NALM6 (cell line): ENCODE measurements around the genes SCGB2A2 and PLAAT4.

DNA sequence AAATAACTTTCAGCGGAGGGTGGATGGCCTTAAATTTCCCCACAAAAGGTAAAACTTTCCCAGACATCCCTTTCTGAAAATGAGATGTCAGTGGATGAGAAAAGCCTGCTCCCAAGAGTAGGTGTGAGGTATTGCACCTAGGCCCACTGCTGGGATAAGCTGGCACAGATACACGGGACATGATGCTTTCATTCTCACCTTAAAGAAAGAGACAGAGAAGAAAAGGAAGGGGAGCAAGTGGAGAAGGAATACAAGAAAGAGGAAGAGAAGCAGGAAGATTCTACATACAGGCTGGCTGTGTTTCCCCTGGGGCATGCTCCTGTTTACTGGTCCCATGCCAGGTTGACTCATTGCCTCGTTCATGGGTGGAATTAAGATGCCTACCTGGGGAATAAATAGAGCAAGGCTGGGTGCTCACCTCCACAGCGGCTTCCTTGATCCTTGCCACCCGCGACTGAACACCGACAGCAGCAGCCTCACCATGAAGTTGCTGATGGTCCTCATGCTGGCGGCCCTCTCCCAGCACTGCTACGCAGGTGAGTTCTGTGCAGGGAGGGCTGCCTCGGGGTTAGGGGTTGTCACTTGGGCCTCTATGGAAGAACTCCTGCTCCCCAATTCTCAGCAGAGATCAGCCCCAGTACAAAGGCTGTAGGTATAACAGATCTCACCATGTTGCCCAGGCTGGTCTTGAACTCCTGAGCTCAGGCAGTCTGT lies at the start of gene SCGB2A2:
Gene SCGB2A2 (plus strand): TSS at position 423 of the 714 bp plus-strand sequence.
- PRO-cap: no peak

DNA sequence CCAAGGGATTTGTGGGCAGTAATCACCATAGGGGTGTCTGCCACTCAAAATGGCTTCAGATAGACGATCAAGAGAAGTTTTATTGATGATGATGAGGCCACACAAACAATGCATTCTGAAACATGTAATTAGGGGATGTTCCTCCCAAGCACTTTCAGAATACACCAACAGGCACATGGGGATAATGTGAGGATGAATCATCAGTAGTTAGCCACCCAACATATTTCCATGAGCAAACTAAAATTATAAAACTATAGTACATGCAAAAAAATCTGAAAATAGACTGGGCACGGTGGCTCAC lies 9.1 kb downstream of the SCGB1A1 start:
- PRO-cap: no peak

GRCh38 chr11:62519584-62519988 lies 27.0 kb downstream of the AHNAK start:
- PRO-cap: no peak

DNA sequence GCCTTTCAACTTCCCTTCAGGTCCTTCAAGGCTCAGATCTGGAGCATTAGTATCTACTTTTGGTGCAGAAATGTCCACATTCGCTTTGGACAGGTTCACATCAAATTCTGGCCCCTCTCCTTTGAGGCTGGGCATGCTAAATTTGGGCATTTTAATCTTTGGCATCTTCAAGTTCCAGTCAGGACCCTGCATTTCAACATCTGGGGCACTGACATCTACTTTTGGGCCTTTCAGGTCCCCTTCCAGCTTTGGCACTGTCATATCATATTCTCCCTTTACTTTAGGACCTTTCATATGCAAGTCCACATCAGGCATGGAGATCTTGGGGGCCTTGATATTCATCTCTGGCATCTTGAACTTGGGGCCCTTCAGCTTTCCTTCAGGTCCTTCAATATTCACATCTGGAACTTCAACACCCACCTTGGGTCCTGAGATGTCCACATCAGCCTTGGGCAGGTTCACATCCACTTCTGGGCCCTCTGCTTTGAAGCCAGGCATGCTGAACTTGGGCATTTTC lies 15.3 kb downstream of the AHNAK start:
- PRO-cap: no peak

DNA sequence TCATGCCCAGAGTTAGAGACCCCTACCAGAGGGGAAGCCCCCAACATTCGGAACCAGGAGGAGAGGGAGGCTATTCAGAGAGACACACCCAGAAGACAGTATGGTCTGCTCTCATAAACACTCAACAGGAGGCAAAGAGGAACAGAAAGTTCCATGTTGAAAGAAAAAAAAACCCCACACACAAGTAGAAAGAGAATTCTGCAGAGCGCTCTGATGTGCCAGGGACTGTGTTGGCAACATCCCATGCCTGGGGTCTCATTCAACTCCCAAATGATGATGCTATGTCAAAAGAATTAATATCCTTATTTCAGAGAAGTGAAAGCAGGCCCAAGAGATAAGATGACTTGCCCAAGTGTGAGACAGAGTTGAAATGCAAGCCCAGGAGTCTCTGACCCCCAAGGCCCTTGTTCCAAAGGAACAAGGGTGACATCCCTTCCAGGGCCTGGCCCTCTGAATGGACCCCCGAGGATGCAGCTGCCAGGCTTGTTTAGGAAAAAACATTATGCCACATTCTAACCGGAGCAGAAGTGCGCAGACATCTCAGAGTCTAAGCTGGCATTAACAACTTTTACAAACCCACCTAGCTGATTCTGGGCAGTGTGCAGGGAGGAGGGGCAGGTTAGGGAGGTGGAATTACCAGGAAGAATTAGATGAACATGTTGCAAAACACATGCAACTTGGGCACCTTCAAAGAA lies 5.0 kb downstream of the AHNAK start:
- PRO-cap: no peak

GRCh38 chr11:62557186-62557426 lies 10.5 kb upstream of the AHNAK start:
- PRO-cap: no peak

- PRO-cap: no peak
These were observed 12.5 kb upstream of the AHNAK start for GRCh38 chr11:62558894-62559800.

DNA sequence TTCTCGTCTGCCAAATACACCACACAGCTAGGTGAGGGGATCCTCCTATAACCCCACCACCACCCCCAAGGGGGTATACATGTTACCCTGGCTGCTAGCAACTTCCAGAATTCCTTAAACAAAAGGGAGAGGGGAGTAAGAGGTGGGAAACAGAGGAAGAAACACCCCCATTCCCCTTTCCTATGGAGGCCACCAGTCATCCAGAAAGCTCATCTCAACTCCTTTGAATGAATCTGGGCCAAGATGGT lies 1.3 kb upstream of the TUT1 start:
- PRO-cap: no peak

DNA sequence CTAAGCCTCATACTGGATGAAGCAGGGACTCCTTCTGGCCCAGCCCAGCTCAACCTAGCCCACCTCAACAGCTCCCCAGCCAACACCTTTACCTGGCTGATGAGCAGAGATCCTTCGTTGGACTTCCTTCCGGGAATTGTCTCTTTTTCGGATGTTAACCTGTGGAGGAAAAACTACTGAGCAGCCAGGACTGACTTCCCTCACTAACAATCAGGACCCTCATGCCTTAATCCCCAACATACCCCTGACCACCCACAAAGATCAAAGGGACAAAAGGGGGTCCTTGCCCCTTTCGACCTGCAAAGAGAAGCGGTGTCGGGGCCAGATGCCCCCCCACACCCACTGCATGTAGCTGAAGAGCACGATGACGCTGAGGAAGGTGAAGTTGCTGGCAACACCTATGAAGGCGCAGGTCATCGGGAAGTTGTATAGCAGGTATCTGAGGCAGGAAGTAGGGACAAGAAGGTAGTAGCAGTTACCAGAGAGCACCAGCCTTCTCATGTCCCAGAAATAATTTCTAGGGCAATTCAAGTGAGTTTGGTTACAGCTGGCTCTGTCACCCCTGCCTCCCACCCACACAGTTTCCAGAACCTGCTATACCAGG lies 1.8 kb upstream of the LRRN4CL start:
- PRO-cap: no peak

DNA sequence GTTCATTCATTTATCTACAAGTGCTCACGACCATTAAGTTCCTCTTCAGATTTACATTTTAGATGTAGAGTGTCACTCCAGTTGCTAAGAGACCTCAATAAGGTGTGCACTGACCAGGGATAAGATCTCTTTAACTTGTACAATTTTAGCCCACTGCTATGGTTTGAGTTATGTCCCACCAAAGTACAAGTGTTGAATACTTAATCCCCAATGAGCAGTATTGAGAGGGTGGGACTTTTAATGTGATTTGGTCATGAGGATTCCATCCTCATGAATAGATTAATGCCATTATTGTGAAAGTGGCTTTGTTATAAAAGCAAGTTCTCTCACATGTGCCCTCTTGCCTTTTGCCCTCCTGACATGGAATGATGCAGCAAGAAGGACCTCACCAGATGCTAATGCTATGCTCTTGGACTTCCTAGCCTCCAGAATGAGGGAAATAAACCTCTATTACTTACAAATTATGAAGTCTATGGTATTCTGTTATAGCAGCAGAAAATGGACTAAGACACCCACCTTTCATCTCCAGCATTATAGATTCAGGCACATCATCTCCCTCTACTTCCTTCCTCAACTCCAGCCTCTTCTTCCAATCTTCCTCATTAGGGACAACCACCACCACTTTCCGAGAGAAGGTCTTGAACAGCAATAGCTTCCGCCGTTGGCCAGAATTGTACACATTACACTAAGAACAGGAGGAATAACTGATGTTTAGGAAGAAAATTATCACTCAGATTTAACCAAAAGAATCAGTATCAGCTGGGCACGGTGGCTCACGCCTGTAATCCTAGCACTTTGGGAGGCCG lies 7.5 kb downstream of the HNRNPUL2 start:
- PRO-cap: no peak

- PRO-cap: no peak
These were observed 4.2 kb upstream of the TMEM223 start for GRCh38 chr11:62795557-62796848.

GRCh38 chr11:62841925-62842945 lies 2.8 kb upstream of the WDR74 start:
- PRO-cap: bidirectional peak, plus-strand start at chr11:62842077, minus-strand start at chr11:62841809; bidirectional peak, plus-strand start at chr11:62842348, minus-strand start at chr11:62842303; bidirectional peak, plus-strand start at chr11:62842595, minus-strand start at chr11:62842594; bidirectional peak, plus-strand start at chr11:62842626, minus-strand start at chr11:62842694

DNA sequence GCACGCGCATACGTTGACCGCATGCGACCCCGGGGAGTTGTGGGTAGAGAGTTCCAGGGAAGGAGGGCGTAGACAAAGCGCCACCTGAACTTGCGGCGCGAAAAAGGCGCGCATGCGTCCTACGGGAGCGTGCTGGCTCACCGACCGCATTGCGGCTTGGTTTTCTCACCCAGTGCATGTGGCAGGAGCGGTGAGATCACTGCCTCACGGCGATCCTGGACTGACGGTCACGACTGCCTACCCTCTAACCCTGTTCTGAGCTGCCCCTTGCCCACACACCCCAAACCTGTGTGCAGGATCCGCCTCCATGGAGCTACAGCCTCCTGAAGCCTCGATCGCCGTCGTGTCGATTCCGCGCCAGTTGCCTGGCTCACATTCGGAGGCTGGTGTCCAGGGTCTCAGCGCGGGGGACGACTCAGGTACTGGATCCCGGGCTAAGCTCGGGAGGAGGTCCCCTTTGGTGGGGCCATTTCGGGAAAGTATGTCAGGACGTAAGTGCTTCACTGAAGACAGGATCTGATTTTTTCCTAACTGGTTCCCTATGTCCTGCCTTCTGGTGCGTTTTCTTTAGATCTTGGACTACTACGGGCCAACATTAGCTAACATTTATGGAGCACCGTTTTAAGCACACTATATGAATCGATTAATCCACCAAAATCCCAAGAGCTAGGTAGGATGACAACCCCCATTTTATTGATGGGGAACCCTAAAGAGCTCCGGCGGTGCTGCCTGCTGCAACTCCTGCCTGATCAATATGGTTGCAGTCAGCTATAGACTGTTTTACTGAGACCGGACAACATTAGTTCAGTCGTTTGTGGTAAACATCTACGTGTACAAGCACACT lies 16.8 kb upstream of the WDR74 start:
- PRO-cap: bidirectional peak, plus-strand start at position 199 of the sequence, minus-strand start outside the sequence; unidirectional peak, plus-strand start at position 360 of the sequence; unidirectional peak, minus-strand start at position 708 of the sequence; unidirectional peak, minus-strand start at position 756 of the sequence

GRCh38 chr11:62882296-62883507 lies 2.0 kb downstream of the SLC3A2 start:
- PRO-cap: no peak

DNA sequence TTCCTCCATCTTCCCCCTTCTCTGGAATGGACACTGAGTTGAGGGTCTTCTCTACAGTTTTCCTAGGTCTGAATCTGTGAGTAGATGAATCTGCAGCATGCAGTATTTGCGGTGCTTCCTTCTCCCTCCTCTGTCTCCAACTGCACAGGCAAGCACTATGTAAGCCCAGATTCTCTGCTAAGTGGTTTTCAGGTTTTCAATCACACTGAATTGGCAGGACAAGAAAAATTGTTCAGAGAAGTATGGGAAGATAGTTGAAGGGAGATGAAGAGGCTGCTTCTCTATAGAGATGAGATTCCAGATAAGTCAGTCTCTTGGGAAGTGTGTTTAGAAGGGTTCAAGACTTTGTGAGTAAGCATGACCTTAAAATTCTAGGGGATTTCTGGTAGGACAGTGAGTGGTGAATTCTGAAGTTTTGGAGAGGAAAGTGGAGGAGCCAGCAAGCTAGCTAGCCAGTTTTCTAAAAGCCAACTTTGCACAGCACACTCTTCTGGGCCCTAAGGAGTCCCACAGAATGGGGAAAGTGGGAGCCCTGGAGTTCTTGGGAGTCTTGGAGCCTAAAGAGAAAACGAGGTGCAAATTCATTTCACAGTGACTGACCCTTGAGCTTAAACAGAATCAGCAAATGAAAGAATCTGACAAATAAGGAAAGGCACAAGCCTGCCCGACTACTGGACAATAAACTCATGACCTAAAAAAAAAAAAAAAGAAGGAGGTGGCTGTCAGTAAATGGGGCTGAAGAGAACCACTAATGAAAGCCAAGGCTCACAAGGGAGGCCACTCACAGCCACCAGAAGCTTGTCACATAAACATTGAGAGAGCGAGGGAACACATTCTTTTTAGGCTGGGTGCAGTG lies 3.5 kb upstream of the SLC22A25 start:
- PRO-cap: no peak

- PRO-cap: unidirectional peak, plus-strand start at chr11:63536845
These were observed at the start of gene PLAAT4 for GRCh38 chr11:63536357-63537147. Gene PLAAT4, plus strand, starts transcription at chr11:63536808.

- PRO-cap: bidirectional peak, plus-strand start at chr11:63537468, minus-strand start at chr11:63537361
These were observed 740 bp downstream of the PLAAT4 start for GRCh38 chr11:63537148-63537947.

- PRO-cap: no peak
These were observed 1.5 kb upstream of the PLAAT2 start for GRCh38 chr11:63564336-63565407.

- PRO-cap: no peak
These were observed 5.3 kb downstream of the PLAAT3 start for GRCh38 chr11:63608917-63609378.

DNA sequence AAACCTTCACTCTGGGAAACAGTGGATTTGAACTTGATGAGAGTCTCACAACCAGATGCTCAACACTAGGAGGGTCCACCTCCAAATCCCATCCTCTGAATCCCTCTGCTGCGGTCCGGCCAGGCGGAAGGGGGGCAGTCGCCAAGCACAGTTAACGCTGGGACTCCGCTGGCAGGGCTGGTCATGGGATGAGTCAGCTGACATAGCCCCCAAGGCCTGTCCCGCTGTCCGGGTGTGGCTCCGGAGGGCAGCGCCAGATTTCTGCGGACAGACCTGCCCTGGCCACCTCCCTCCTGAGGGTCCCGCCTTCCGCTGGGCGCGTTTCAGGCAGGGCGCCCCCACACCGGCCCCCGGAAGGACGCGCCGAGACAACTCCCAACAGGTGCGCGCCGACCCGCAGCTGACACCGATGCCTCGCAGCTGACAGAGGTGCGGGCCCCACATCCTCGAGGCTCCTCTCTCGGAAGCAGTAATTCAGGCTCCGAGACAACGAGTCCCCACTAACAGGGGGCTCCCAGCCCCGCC lies 721 bp downstream of the PLAAT3 start:
- PRO-cap: no peak